LHCN-M2 (cell line): ENCODE results near the genes P2RX7, TMEM120B, SETD1B and HPD.

DNA sequence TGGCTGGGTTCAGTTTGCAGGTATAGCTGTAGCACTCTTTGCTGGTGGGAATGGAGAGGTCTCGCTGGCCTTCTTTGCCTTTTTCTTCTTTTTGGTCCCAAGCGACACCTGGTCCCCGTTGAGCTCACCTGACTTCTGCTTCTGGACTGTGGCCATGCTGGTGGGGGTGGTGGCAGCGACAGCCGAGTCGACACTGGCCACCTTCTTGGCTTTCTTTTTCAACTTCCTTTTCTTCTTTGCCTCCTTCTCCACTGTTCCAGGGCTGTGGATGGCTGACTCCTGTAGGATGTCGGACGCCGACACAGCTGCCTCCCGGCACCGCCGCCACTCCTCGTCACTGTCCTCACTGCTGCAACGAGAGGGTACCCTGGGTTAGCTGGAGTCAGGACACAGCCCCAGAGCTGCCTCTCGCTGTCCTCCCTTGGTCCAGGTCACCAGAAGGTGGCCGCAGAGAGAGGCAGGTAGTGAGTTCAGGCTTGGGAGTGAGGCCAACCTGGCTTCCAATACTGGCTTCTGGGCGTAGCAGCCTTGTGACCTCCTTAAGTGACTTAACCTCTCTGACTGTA, 12.1 kb downstream of the C12orf43 start:
- RAMPAGE, long total RNA, result no peak

GRCh38 chr12:121015429-121016334, 605 bp downstream of the C12orf43 start:
- RAMPAGE, long total RNA, result no peak

GRCh38 chr12:121132514-121133682, at the start of gene P2RX7:
P2RX7 (plus strand) TSS chr12:121132876.
- RAMPAGE, long total RNA, result no peak

- RAMPAGE, long total RNA, result no peak
Measured at GRCh38 chr12:121138334-121138741, 5.7 kb downstream of the P2RX7 start.

GRCh38 chr12:121419908-121420448, 20.1 kb downstream of the RNF34 start:
- RAMPAGE, long total RNA, result no peak

DNA sequence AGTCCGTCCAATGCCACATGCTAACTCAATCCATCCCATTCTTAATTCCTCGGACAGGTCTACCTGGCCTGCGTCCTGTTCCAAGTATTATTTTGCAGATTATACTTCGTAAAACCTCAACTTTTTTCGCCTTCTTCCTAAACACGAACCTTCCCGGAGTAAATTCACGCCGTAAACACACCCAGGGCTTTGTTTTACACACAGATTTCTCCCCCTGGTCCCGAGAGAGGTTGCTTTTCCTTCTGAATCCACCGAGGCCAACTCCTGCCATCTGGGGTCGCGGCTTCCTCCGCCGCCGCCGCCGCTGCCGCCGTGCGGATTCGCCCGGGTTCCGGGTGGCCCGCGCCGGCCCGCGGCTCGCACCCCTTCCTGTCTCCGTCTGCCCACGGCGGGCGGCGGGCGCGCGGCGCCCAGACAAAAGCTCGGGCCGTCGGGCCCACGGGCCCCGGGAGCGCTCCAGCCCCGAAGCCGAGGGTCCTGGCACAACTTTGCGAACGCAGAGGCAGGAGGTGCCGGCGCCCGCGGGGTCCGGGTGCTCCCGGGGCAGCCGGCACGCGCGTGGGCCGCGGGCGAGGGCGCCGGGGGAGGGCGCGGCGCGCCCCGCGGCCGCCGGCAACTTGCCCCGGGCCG, 66.4 kb downstream of the RNF34 start:
- RAMPAGE, long total RNA, result no peak

GRCh38 chr12:121466855-121467819, 67.2 kb downstream of the RNF34 start:
- RAMPAGE, long total RNA, result no peak

DNA sequence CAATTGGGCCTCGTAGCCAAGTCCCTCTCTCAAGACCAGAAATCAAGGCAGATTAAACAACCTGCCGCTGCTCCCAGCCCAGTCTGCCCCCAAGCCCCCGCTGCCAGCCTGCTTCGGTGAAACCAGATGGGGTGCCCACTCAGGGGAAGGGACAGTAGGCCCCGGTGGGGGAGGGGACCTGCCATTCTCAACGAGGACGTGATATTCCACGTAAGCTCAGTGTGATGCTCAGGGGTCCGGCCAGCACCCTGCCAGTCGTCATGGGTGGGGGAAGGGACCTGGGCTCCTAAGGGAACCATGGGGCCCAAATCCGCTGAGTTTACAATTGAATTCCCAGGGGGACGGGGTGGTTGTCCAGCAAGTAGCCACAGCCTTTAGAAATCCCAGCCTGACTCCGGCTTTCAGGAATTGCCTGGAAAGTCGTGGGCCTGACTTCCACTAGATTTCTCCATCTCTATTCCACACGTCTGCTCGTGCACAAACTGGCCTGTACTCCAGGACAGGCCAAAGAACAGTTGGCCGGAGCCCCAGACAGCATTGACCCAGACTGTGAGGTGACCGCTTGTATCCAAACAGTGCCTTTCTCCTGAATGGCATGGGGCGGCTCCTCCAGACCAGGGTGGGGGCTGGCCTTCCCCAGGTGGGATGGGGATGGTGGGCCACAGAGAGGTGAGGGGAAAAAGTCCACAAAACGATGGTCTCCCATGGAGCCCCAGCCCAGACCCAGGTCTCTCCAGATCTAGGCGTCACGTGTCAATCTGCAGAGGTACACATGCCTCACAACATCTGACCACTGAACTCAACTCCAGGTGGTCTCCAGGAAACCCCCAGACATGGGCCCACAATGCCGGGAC, 62.2 kb downstream of the KDM2B start:
- RAMPAGE, long total RNA, result no peak

- RAMPAGE, long total RNA, result no peak
Measured at GRCh38 chr12:121579431-121579869, 1.4 kb downstream of the KDM2B start.

GRCh38 chr12:121664539-121665312, 4.7 kb downstream of the MORN3 start:
- RAMPAGE, long total RNA, result no peak

DNA sequence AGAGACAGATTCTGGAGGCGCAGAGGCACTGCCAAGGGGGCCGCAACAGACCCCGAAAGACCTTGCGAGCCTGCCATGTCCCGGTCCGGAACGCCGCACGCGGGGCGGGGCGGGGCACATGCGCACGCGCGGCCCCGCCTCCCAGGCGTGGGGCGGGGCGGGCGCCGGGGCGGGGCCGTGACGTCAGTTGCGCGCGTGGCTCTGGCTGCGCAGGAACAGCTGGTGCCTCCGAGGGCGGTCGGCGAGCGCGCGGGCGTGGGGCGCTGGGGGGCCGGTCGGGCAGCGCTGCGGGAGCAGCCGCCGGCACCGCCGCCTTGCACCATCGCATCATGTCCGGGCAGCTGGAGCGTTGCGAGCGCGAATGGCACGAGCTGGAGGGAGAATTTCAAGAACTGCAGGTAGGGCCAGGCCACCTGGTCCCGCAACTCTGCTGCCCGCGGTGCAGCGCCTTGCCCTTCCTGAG, at the start of gene TMEM120B:
TSS of gene TMEM120B (plus strand) at position 186 of the 463 bp plus-strand sequence.
- RAMPAGE, long total RNA, result no peak

DNA sequence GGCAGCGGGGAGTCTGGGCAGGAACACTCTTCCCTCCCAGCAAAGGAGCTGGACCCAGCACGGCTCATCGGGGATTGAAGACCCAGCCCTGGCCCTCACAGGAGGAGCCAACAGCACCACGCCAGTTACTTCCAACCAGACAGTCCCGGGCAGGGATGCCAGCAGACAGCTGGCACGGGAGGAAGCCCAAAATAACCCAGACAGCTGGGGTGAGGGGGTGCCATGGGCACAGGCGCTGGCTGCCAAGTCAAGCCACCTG, 4.3 kb upstream of the RHOF start:
- RAMPAGE, long total RNA, result no peak

DNA sequence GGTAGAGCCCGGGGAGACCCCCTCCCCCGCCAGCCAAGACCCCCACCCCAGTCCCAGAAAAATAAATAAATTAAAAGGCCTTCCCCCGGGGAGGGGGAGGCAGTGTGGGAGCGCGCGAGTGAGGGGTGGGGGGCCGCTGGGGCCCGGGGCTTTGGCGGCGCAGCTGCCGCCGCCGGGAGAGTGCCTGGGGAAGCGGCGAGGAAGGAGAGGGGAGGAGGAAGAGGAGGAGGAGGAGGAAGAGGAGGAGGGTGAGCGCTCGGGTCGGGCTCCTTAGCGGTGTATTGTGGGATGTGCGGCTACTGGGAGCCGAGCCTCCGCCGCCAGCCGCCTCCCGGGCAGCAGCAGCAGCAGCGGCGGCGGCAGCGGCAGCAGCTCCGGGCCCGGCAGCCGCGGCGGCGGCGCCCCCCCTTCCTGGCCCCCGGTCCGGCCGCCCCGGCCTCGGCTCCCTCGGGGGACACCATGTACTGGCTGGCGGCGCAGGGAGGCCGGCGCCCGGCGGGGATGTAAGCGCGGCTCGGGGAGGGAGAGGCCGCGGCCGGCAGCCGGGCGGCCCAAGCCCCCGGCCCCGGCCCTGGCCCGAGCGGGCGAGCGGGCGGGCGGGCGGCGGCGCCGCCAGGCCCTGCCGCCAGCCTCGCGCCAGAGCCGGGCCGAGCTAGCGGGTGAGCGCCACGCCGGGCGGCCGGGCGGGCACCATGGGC, at the start of gene SETD1B:
TSS of gene SETD1B (plus strand) at position 279 of the 698 bp plus-strand sequence.
- RAMPAGE, long total RNA, result no peak

- RAMPAGE, long total RNA, result no peak
Measured at GRCh38 chr12:121804429-121804969, 690 bp downstream of the SETD1B start.

GRCh38 chr12:121805055-121805763, 1.4 kb downstream of the SETD1B start:
- RAMPAGE, long total RNA, result no peak

DNA sequence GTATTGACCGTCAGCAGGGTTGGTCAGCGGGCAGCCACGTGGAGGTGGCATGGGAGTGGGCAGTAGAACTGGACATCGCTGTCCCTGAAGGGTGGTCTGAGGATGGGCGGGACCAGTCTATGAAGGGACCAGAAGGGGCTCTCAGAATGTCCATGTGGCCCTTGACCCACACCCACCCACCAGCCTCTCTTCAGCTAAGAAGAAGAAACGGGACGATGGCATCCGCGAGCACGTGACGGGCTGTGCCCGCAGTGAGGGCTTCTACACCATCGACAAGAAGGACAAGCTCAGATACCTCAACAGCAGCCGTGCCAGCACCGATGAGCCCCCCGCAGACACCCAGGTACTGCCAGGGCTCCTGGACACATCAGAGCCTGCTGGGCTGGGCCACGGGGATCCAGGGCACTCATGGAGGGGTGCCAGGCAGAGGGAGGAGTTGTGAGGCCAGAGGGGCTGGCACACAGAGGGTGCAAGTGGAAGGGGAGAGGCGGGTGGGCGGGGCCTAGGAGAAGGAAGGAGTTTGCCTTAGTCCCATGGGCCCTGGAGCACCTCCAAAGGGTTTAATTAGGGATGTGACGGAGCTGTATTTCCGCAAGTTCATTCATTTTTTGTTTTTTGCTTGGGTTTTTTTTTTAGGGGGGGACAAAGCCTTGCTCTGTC, 21.3 kb downstream of the SETD1B start:
- RAMPAGE, long total RNA, result no peak

- RAMPAGE, long total RNA, result no peak
Measured at GRCh38 chr12:121857260-121858041, 1.2 kb downstream of the HPD start.

DNA sequence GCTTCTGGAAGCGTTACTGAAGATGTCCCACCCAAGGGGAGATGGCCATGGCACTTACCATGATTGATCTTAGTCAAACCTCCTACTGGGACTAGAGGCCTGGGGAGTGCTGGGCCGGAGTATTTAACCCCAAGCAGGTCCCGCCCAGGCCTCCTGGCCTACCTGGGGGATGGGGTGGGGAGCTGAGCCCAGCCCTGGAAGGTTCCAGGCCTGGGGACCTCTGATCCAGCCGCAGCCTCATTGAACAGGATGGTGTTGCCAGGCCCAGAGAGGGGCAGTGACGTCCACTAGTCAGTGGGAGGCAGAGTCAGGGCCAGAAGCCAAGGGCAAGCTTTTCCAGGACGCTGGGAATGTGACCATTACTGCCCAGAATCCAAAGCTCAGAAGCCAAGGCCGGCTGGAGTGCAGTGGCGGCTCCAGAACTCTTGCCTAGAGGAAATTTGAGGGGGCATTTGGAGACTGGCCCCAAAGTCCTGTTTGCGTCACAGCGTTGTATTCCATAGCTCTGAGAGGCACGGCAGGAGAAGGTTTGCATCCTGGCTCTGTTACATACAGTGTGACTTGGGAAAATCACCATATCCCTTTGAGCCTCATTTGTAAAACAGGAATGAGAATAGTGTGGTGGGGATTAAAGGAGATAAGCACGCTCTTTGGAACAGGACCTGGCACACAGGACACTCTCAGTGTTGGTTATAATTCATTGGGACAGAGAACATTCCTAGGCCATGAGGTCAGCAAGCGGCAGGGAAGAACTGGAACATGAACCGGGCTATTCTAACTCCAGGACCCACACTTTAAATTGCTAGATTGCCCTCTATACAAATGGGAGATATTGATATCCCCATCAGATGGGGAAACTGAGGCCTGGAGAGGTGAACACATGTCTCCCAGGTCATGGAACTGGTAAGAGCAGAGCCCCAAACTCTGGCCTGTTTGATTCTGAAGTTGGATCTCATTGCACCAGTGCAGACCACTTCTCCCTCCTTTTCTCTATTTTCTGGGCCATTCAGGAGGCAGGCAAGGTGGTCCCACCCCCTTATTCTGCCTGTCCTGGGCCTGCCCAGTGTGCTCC, at the start of gene HPD:
TSS of gene HPD (minus strand) at position 97 of the 1,072 bp plus-strand sequence.
- RAMPAGE, long total RNA, result no peak

DNA sequence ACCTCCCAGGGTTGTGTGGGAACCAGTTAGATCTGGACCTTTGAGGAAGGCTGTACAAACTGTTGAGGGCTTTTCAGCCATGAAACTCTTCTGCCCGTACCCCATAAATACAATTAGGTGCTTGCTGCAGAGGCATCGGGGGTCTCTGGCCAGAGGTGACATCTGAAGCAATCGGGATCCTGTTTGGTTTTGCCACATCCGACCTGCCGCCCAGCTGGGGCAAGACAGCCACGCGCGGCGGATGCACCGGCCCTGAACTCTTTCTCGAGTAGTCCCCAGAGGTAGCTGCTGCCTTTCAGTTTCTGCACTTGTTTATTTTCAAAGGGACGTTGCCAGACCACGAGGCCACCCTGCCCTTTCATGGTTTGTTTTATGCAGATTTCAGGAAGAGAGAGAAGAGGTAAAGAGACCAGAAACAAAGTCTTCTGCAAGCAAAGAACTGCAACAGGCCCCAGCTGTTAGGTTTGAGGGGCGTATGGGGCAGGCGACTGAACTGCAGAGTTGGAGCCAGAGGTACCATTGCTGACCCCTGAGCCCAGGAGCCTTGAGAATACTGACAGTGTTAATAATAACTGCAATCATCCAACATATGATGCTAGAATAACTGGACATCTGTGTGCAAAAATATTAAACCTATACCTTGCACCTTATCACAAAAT, 10.5 kb upstream of the MLXIP start:
- RAMPAGE, long total RNA, result no peak

GRCh38 chr12:122073910-122074687, 4.5 kb upstream of the MLXIP start:
- RAMPAGE, long total RNA, result no peak